GM12878 (cell line): ENCODE results near the gene TECTA.

GRCh38 chr11:121036052-121036556, 12.2 kb downstream of the TBCEL start:
- RAMPAGE, long total RNA: no peak
- RRBS, 2 experiments: no CpG with 5 or more reads among the region's 3 CpGs
CAGE:
- cytosol, long polyA minus RNA: no peak
- cytosol, long polyA plus RNA: no peak
- long polyA plus RNA: no peak
- nucleolus, long total RNA: no peak
- nucleus, long polyA plus RNA: no peak
- nucleus, long total RNA: no peak

DNA sequence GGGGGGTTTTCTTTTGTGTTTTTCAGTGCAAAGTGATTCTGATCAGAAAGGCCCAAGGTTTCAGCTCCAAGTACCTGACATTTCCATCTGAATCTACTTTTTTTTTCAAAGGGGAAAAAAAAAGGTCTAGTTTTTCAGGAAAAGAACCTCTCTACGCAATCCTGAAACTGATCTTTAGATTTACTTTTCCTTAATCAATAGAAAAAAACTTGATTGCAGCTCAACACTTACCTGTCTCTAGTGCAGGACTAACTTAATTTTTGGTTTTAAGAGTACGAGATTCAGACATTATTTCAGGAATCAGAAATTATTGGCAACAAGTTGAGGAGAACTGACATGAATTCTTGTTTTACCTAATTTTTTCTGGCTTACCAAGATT, at the start of gene TECTA:
TECTA (plus strand) TSS at position 225 of the 379 bp plus-strand sequence.
- RAMPAGE, long total RNA: no peak
- RRBS, 2 experiments: no CpG with 5 or more reads among the region's 2 CpGs
CAGE:
- cytosol, long polyA minus RNA: no peak
- cytosol, long polyA plus RNA: no peak
- long polyA plus RNA: no peak
- nucleolus, long total RNA: no peak
- nucleus, long polyA plus RNA: no peak
- nucleus, long total RNA: no peak

- RAMPAGE, long total RNA: no peak
- RRBS, 2 experiments: no CpG with 5 or more reads among the region's 1 CpG
CAGE:
- cytosol, long polyA minus RNA: no peak
- cytosol, long polyA plus RNA: no peak
- long polyA plus RNA: no peak
- nucleolus, long total RNA: no peak
- nucleus, long polyA plus RNA: no peak
- nucleus, long total RNA: no peak
These were observed 66.3 kb downstream of the SC5D start for GRCh38 chr11:121358968-121359171.

DNA sequence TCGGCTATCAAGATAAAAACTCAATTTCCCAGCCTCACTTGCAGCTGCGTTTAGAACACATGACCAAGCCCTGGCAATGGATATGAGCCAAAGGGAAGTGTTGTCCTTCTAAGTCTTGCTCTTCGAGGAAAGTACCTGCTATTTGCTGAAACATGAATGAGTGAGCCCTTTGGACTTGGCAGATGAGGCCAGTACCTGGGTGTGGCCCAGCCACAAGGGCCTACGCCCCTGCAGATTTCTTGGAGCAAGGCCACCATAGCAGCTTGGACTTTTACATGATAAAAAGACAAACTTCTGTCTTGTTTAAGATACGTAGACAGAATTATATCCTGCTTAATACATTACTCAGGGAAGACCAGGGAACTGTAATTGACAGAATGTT, 60.1 kb upstream of the SORL1 start:
- RAMPAGE, long total RNA: no peak
- RRBS, 2 experiments: no CpG with 5 or more reads among the region's 5 CpGs
CAGE:
- cytosol, long polyA minus RNA: no peak
- cytosol, long polyA plus RNA: no peak
- long polyA plus RNA: no peak
- nucleolus, long total RNA: no peak
- nucleus, long polyA plus RNA: no peak
- nucleus, long total RNA: no peak

- RAMPAGE, long total RNA: no peak
- RRBS, 2 experiments: no CpG with 5 or more reads among the region's 15 CpGs
CAGE:
- cytosol, long polyA minus RNA: no peak
- cytosol, long polyA plus RNA: no peak
- long polyA plus RNA: no peak
- nucleolus, long total RNA: no peak
- nucleus, long polyA plus RNA: no peak
- nucleus, long total RNA: no peak
These were observed 6.9 kb upstream of the SORL1 start for GRCh38 chr11:121445025-121445746.

GRCh38 chr11:121453318-121454341, 1.5 kb downstream of the SORL1 start:
- RAMPAGE, long total RNA: no peak
- RRBS, 2 experiments: no CpG with 5 or more reads among the region's 10 CpGs
CAGE:
- cytosol, long polyA minus RNA: start-site peak on the plus strand at chr11:121453610-121453617, 13 reads; start-site peak on the plus strand at chr11:121454009-121454015, 11 reads
- cytosol, long polyA plus RNA: no peak
- long polyA plus RNA: no peak
- nucleolus, long total RNA: no peak
- nucleus, long polyA plus RNA: no peak
- nucleus, long total RNA: no peak

DNA sequence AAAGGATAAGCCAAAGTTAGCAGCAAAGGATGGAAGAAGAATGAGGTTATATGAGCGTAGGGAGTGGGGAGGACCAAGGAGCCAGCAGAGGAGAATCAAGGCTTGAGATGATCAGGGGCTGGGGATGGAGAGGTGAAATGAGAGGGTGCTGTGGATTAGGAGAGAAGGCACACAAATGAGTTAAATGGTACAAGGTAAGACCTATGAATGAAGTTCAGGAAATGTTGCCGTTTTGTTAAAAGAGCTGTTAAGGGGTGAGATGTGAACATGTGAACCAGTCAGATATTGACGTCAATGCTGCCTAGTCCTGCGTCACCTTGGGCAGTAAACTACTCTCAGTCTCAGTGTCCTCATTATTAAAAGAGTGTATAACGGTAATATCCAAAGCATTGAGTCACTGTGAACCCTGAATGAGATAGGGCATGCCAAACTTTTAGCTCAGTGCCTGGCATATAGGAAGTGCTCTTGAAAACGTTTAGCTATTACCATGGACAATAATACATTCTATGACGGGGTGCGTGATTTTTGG, 33.0 kb downstream of the SORL1 start:
- RAMPAGE, long total RNA: no peak
- RRBS, 2 experiments: no CpG with 5 or more reads among the region's 8 CpGs
CAGE:
- cytosol, long polyA minus RNA: no peak
- cytosol, long polyA plus RNA: no peak
- long polyA plus RNA: no peak
- nucleolus, long total RNA: no peak
- nucleus, long polyA plus RNA: no peak
- nucleus, long total RNA: no peak

GRCh38 chr11:121508452-121508818, 56.3 kb downstream of the SORL1 start:
- RAMPAGE, long total RNA: no peak
CAGE:
- cytosol, long polyA minus RNA: no peak
- cytosol, long polyA plus RNA: no peak
- long polyA plus RNA: no peak
- nucleolus, long total RNA: no peak
- nucleus, long polyA plus RNA: no peak
- nucleus, long total RNA: no peak

GRCh38 chr11:121553712-121554268, 101.7 kb downstream of the SORL1 start:
- RAMPAGE, long total RNA: no peak
- RRBS, 2 experiments: no CpG with 5 or more reads among the region's 11 CpGs
CAGE:
- cytosol, long polyA minus RNA: no peak
- cytosol, long polyA plus RNA: no peak
- long polyA plus RNA: no peak
- nucleolus, long total RNA: no peak
- nucleus, long polyA plus RNA: no peak
- nucleus, long total RNA: no peak

DNA sequence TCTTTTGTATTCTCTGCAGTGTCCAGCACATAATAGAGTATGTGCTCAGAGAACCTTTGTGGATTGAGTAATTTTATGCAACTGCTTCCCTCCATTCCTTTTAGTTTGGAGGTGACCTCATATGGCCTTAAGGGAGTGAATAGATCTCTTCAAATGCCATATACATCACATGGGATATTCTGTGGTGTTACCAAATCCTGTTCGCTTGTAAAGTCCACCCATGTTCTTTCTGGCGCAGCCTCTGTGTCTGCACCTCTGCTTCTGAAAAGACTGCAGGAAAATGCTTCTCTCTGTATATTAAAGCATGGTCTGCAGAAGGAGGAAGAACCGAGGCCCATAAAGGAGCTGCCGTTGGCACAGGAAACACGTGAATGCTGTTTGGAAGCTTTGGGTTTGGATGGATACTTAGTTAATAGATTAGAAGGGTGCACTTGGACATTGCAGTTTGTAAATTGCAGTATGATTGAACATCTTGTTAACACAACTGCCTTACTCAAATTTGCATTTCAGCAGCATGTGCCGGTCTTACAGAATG, 126.5 kb downstream of the SORL1 start:
- RAMPAGE, long total RNA: no peak
- RRBS, 2 experiments: no CpG with 5 or more reads among the region's 6 CpGs
CAGE:
- cytosol, long polyA minus RNA: no peak
- cytosol, long polyA plus RNA: no peak
- long polyA plus RNA: no peak
- nucleolus, long total RNA: no peak
- nucleus, long polyA plus RNA: no peak
- nucleus, long total RNA: no peak

DNA sequence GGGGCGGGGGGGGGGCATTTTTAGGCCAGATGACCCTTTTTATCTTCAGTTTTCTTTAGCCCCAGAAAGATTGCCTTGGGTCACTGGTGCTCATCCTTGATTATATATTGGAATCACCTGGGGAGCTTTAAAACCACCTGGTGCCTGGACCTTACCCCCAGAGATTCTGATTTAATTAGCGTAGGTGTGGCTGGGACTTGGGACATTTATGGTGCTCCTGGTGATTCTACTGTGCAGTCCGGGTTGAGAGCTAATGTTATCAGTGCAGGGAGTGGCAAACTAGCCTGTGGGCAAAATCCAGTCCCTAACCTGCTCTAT, 134.5 kb downstream of the SORL1 start:
- RAMPAGE, long total RNA: no peak
- RRBS, 2 experiments: no CpG with 5 or more reads among the region's 3 CpGs
CAGE:
- cytosol, long polyA minus RNA: no peak
- cytosol, long polyA plus RNA: no peak
- long polyA plus RNA: no peak
- nucleolus, long total RNA: no peak
- nucleus, long polyA plus RNA: no peak
- nucleus, long total RNA: no peak

DNA sequence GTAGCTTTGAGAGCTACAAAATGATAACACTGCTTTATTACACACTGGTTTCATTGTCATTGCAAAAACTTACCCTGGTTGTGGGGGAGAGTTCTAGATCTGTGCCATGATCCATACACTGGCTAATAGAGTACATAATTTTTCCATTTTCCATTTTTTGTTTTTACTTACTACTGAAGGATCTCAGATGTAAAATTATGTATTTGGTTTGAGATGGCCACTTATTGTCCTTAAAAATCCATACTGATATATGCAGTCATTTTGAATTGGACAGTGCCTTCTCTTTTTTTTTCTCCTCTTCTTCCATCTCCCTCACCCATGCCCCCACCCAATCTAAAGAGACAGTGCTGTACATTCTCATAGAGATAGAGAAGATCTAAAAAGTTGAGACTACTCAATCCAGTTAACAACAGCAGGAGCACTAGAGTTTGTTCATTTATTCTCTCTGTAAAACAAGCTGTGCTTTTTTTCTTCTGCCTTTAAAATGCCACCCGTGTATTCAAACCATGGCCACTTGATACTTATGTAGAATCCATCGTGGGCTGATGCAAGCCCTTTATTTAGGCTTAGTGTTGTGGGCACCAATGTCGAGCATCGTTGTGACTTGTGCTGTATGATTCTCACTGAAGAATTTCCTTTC, 178.3 kb downstream of the SORL1 start:
- RAMPAGE, long total RNA: no peak
- RRBS, 2 experiments: no CpG with 5 or more reads among the region's 4 CpGs
CAGE:
- cytosol, long polyA minus RNA: start-site peak on the plus strand centred at position 54 of the sequence, 42 bp wide, 21 reads; start-site peak on the plus strand centred at position 410 of the sequence, 8 bp wide, 19 reads
- cytosol, long polyA plus RNA: start-site peak on the plus strand centred at position 86 of the sequence, 7 bp wide, 132 and 169 reads in 2 replicates
- long polyA plus RNA: no peak
- nucleolus, long total RNA: no peak
- nucleus, long polyA plus RNA: no peak
- nucleus, long total RNA: no peak

- RAMPAGE, long total RNA: no peak
- RRBS, 2 experiments: no CpG with 5 or more reads among the region's 6 CpGs
CAGE:
- cytosol, long polyA minus RNA: no peak
- cytosol, long polyA plus RNA: no peak
- long polyA plus RNA: no peak
- nucleolus, long total RNA: no peak
- nucleus, long polyA plus RNA: no peak
- nucleus, long total RNA: no peak
These were observed 221.0 kb downstream of the SORL1 start for GRCh38 chr11:121673022-121673533.

DNA sequence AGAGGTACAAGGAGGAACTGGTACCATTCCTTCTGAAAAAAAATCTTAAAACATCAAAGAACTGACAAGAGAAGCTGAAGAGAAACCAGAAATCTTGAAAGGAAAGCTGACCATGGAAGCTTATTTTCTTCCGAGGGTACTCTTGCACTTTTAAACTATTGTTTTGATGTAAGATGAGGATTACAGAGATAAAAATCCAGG, 289.0 kb downstream of the BLID start:
- RAMPAGE, long total RNA: no peak
- RRBS, 2 experiments: no CpG with 5 or more reads among the region's 1 CpG
CAGE:
- cytosol, long polyA minus RNA: no peak
- cytosol, long polyA plus RNA: no peak
- long polyA plus RNA: no peak
- nucleolus, long total RNA: no peak
- nucleus, long polyA plus RNA: no peak
- nucleus, long total RNA: no peak

DNA sequence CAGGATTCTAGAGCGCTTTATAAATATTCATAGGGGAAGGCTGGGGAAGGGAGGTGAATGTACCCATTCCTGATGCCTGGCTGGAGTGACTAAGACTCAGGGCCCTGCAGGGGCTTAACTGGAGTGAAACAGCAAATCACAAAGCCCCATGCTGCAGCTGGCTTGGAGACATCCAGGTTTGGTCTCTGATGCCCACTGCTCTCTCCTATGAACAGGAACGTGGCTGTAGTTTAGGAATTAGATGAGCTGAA, 185.4 kb downstream of the BLID start:
- RAMPAGE, long total RNA: no peak
- RRBS, 2 experiments: no CpG with 5 or more reads among the region's 2 CpGs
CAGE:
- cytosol, long polyA minus RNA: no peak
- cytosol, long polyA plus RNA: no peak
- long polyA plus RNA: no peak
- nucleolus, long total RNA: no peak
- nucleus, long polyA plus RNA: no peak
- nucleus, long total RNA: no peak

DNA sequence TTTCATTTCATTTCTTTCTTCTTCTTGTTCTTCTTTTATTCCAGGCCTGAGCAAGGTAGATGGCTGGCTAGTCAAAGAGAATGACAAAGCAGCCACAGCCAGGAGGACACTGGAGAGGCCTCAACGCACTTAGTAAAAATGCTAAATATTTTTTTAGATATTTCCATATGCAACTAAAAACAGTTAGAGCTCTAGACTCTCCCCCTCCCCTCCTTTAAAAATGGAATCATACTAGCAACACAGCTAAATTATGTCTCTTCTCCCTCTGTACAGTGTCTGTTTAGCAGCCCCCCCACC, 14.9 kb downstream of the BLID start:
- RAMPAGE, long total RNA: no peak
- RRBS, 2 experiments: no CpG with 5 or more reads among the region's 1 CpG
CAGE:
- cytosol, long polyA minus RNA: no peak
- cytosol, long polyA plus RNA: no peak
- long polyA plus RNA: no peak
- nucleolus, long total RNA: no peak
- nucleus, long polyA plus RNA: no peak
- nucleus, long total RNA: no peak

- RAMPAGE, long total RNA: no peak
- RRBS, 2 experiments: no CpG with 5 or more reads among the region's 5 CpGs
CAGE:
- cytosol, long polyA minus RNA: no peak
- cytosol, long polyA plus RNA: no peak
- long polyA plus RNA: no peak
- nucleolus, long total RNA: no peak
- nucleus, long polyA plus RNA: no peak
- nucleus, long total RNA: no peak
These were observed 57.6 kb upstream of the BLID start for GRCh38 chr11:122173536-122174081.

DNA sequence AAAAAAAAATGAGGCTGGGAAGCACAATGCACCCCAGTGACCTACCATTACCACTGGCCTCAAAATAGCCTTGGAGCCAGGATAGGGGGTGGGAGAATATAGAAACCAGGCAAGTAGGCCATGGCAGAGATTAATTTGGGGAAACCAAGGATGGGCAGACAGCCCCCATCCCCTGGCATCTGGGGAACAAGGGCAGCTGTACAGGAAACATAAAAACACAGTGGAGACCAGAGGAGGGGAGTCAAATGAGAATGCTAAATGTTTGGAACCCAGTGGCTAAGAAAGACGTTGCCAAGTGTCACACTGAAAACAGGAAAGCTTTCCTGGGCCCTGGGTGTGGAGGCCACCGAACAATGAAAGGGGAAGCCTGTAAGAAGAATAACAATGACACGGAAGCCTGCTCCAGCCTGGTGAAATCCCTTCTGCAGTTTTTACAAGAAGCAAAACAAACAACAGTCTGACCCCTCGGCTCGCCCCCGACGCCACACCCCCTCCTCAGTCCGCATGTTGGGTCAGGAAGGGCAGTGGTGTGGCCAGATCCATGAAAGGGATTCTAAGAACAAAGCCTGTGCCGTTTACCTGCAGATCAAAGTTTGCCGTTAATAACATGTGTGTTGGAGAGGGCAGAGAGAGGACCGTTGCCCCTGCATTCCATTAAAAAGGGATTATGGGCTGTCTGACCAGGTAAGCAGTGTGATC, 113.5 kb upstream of the BLID start:
- RAMPAGE, long total RNA: no peak
- RRBS, 2 experiments: no CpG with 5 or more reads among the region's 11 CpGs
CAGE:
- cytosol, long polyA minus RNA: no peak
- cytosol, long polyA plus RNA: no peak
- long polyA plus RNA: no peak
- nucleolus, long total RNA: no peak
- nucleus, long polyA plus RNA: no peak
- nucleus, long total RNA: no peak

DNA sequence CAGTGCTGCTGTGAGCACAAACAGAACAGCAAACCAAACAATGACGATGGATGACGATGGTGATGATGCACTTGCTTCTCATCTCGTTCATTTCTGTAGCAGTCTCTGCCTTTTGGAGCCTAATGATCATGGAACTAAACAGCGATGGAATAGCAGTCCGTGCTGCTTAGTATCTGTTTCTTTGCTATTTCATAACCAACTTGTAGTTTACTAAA, 220.7 kb upstream of the BLID start:
- RAMPAGE, long total RNA: no peak
- RRBS, 2 experiments: no CpG with 5 or more reads among the region's 5 CpGs
CAGE:
- cytosol, long polyA minus RNA: no peak
- cytosol, long polyA plus RNA: no peak
- long polyA plus RNA: no peak
- nucleolus, long total RNA: no peak
- nucleus, long polyA plus RNA: no peak
- nucleus, long total RNA: no peak

GRCh38 chr11:122353970-122354458, 238.0 kb upstream of the BLID start:
- RAMPAGE, long total RNA: no peak
- RRBS, 2 experiments: no CpG with 5 or more reads among the region's 4 CpGs
CAGE:
- cytosol, long polyA minus RNA: no peak
- cytosol, long polyA plus RNA: no peak
- long polyA plus RNA: no peak
- nucleolus, long total RNA: no peak
- nucleus, long polyA plus RNA: no peak
- nucleus, long total RNA: no peak